ENCODE data around the gene DICER1.

DNA sequence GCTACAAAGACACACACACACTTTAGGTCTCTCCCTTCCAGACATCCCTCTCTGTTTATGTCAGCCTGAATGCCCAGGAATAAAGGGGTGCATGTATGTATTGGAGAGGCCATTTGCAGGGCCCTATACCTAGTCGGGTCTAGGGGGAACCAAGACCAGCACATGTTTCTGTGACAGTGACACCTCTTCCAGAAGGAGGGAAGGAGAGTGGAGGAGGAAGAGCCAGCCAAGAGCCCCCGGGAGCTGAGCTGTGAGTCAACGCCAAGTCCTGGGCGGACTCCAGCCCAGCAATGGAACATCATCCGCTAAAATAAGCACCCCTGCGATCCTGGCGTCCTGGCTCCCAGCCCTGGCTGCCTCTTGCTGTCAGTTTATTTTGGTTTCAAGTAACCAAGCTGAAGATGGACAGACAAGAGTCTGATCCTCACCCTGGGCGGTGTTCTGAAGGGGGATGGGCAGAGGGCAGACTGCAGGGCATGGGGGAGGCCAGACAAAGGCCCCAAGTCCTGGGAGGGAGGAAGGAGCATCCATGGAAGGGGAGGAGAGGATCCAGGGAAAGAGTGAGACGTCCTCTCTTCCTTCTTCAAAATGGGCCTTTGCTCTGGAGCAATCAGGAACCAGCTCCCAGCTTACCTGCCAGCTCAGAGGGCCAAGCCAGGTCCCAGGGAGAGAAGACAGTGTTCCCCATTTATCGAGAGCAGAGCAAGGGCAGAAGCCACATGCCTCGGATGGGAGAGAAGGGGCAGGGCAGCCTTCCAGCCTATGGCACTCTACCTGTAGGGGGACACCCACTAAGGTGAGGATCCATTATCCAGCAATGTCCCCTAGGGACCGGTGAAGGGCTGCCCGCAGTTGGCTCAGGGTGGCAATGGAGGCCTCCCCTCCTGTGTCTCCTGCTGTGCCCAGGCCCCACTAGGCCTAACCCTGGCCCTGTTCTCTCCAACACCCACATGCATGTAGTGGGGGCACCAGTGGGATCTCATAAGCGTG, 4.6 kb upstream of the ASB2 start:
- RRBS, result no CpG with 5 or more reads among the region's 14 CpGs

- RRBS, result no CpG with 5 or more reads among the region's 5 CpGs
Measured at GRCh38 chr14:93984038-93984577, 7.7 kb upstream of the ASB2 start.

DNA sequence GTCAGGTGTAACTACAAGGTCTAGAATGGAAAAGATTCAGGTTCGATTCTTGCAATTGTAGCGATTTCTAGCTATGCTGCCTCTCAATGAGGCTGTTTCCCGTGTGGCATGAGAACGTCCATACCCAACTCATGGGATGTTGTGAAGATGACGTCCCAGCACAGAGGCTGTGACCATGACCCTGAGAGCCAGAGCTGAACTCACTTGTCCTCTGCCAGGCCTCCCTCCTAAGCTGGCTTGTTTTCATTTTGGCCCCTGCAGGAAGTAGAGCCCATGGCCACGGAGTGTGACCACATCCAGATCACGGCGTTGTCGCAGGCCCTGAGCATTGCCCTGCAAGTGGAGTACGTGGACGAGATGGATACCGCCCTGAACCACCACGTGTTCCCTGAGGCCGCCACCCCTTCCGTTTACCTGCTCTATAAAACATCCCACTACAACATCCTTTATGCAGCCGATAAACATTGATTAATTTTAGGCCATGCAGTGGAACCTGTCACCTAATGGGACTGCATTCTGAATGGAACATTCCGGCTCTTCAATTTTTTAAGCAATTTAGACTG, 19.4 kb downstream of the OTUB2 start:
- RRBS, result no CpG with 5 or more reads among the region's 17 CpGs

DNA sequence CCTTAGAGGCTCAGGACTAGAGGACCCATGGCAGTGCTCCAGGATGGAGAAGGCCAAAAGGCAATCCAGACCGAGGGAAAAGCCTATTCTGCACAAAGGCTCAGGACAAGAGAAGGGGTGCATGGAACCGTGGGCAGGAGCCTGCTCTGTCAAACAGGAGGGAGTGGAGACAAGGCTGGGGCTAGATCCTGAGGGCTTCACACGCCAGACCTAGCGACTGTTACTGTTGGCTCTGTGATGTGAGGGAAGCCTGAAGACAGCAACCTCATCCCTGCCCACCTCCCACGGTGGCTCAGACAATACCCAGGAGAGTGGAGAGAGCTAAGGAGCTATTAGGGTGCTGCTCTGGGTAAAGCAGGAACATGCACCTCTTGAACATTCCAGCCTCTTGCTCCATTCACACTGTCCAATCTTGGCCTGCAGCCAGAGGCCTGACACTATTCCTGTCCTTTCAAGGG, 24.2 kb downstream of the OTUB2 start:
- RRBS, result no CpG with 5 or more reads among the region's 5 CpGs

GRCh38 chr14:94059210-94059646, 21.8 kb downstream of the DDX24 start:
- RRBS, result no CpG with 5 or more reads among the region's 2 CpGs

DNA sequence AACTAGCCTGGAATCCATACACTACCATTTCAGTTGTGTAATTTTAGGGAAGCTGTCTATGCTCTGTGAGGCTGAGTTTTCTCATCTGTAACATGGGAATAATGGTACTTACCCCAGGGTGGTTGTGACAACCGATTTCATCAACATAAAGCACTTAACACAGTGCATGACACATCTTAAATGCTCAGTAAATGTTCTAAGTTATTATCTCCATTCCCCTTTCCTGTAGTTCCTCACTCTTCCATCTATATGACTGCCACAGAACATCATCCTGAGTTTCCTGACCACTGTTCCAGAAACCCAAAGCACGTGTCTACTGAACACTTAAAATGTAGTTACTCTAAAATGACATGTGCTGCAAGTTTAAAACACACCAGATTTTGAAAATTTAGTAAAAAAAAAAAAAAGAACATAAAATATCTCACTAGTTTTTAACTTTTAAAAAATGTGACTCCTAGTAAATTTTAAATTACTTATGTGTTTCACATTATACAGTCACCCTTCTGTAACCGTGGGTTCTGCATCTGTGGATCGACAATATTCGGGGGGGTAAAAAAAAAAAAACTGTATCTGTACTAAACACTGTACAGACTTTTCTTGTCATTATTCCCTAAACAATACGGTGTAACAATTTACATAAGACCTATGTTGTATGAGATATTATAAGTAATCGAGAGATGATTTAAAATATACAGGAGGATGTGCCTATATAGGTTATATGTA, 3.4 kb downstream of the DDX24 start:
- RRBS, result no CpG with 5 or more reads among the region's 7 CpGs

DNA sequence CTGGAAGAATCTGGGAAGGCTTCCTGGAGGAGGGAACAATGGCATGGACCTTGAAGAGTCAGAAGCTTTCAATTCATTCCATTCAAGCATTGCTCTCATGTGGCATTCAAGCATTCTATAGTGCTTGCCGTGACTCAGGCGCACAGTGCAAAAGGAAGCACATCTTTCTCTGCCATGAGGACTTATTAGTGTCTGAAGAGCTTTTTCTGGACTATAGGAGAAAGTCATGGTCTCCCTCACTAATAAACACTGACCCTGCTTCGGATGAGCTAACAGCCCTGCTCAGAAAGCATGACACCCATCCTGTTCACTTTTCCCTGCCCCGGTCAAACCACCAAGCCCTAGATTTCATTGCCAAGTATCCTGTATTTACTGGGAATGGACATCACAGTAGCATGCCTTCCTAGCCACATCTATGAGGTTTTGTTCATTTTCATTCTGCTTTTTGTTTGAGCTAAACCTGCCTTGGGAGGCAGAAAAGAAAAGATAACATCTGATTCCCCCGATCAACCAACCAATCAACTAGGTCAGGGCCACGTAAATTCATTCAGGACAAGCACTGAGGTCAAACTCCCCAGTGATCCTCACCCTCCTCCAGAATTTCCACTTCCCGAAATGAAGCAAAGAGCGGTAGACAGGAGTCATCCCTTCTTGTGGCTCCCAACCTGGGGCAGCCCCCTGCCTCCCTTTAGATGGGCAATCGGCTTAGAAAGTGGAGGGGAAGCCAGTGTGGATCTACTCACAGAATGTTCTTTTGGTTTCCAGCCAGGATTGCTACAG, 15.1 kb downstream of the IFI27L2 start:
- RRBS, result no CpG with 5 or more reads among the region's 9 CpGs

DNA sequence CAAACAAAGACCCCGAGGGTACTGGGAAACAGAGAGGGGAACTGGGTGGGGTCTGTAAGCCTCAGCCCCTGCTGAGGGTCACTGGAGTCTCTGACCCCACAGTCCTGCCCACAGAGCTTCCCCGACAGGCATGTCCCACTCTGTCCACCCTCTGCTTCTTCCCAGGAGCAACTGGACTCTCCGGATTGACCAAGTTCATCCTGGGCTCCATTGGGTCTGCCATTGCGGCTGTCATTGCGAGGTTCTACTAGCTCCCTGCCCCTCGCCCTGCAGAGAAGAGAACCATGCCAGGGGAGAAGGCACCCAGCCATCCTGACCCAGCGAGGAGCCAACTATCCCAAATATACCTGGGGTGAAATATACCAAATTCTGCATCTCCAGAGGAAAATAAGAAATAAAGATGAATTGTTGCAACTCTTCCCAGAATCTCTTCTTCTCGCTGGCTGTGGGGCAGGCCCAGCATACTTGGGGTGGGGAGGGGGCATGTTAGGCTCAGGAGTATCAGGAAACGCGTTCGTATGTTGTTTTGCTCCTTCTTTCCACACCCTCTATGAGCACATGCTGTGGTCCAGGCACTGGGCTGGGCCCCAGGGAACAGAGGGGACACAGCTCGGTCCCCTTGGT, 13.0 kb downstream of the IFI27L2 start:
- RRBS, result no CpG with 5 or more reads among the region's 12 CpGs

DNA sequence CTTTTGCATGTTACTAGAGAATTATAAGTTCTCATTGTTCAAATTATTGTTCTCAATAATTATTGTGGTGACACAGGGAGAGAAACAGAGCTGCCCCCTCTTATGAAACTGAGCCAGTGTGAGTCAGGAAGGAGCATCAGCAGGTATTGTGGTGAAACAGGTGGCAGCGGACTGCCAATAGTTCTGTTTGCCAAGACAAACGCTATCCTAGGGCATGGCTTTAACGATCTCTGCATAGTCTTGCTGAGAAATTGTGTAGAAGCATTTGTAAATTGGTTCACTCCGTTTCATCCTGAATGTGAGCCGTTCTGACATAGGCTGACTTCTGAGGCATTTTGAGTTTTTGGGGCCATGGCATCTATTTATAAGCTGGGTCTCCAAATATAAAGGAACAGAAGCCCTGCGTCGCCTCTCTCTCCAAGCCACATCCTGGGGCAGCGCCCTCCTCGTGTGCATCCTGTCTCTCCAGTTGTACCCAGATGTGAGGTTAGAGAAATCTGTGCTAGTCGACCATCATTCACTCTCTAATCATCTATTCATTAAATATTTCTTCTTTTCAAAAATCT, 15.8 kb upstream of the PPP4R4 start:
- RRBS, result no CpG with 5 or more reads among the region's 10 CpGs

- RRBS, result no CpG with 5 or more reads among the region's 4 CpGs
Measured at GRCh38 chr14:94317231-94317658, 5.9 kb downstream of the SERPINA6 start.

- RRBS, result no CpG with 5 or more reads among the region's 5 CpGs
Measured at GRCh38 chr14:94321261-94322097, 1.7 kb downstream of the SERPINA6 start.

- RRBS, result no CpG with 5 or more reads among the region's 2 CpGs
Measured at GRCh38 chr14:94353739-94354055, 30.6 kb upstream of the SERPINA6 start.

- RRBS, result 78% methylated on average over 1 of the region's 15 CpGs
Measured at GRCh38 chr14:94390382-94391371, 2.3 kb upstream of the SERPINA1 start.

DNA sequence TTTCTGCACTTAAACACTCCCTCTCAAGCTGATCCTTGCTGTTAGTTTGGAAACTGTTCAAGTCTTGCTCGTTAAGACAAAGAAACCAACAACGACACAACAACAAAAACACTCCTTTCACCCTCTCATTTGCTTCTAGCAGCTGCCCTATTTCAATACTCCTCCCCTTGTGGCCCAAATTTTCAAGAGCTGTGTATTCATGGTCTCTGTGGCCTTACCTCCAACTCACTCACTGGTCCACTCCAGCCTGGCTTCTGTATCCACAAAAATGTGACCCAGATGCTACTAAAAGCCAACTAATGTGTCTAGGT, 336 bp downstream of the SERPINA9 start:
- RRBS, result no CpG with 5 or more reads among the region's 2 CpGs

DNA sequence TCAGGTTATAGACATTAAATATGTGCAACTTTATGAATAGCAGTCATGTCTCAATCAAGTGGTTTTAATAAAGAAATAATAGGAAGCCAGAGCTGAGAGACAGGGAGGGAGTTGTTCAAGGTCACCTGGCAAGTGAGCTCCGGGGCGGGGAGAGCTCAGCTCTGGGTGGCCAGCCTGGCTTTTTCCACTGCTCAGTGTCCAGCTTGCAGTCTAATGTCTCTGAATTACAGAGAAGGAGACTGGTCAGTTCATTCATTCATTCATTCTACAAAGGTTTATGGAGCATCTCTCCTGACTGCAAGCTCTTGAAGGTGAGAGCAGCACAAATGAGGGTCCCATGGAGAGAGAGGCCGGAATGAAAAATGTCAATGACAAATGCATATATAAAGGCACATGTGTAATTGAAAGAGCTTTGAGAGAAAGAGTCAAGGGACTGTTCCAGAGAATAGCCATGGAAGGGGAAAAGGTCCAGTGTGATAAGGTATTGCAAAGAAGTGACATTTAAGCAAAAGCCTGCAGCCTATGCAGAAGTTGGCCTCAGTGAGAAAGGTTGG, 1.3 kb downstream of the SERPINA5 start:
- RRBS, result no CpG with 5 or more reads among the region's 3 CpGs

- RRBS, result no CpG with 5 or more reads among the region's 23 CpGs
Measured at GRCh38 chr14:94614377-94615670, 2.6 kb downstream of the SERPINA3 start.

- RRBS, result no CpG with 5 or more reads among the region's 6 CpGs
Measured at GRCh38 chr14:94623676-94624387, 11.6 kb downstream of the SERPINA3 start.

GRCh38 chr14:94907634-94908263, 137.8 kb upstream of the GSC start:
- RRBS, result no CpG with 5 or more reads among the region's 30 CpGs

DNA sequence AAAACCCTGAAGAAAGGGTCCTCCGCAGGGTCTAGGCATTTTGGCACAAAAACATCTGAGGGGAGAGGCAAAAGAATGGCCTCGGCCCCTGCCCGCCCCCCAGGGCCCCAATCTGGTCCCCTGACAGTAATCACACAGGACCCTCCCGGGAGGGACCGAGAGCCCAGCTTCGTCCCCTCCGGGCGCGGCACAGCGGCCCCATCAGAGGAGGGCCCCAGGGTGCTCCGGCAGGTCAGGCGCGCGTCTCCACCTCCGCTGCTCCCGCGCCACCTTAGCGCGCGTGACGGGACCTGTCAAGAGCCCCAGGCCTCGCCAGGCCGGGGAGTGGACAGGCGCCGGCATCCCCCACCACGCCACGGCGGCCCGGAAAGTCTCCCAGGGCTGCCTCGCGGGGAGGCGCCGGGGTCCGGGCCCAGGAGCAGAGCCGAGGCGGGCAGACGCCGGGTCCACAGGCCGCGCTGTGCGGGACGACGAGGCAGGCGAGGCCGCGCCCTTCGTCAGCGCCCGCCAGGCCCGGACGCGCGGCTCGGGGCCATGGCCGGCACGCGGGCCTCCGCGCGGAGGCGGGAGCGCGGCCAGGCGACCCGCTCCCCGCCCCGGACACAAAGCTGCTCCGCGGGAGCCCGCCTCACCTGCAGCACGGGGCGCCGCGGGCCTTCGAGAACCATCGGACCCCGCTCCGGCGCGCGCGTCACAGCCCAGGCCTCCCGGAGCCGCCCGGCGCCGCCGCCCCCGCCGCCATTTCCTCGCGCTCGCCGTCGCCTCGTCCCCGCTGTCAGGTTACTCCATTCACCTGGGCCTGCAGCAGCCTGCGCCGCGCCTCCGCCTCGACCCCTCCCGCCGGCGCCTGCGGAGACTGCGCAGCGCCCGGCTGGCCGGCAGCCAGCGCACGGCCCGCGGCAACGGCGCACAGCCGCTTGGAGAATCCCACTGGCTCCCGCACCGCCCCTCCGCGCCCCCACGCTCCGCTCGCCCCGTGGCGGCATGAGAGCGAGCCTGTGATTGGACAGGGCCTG, at the start of gene DICER1:
DICER1 (minus strand) TSS at position 932 of the 1,016 bp plus-strand sequence.
- RRBS, result under 1% methylated on average over 57 of the region's 127 CpGs

- RRBS, result no CpG with 5 or more reads among the region's 2 CpGs
Measured at GRCh38 chr14:95183018-95183498, 25.7 kb upstream of the DICER1 start.

Data from AG08470 (cell line).